Brain (tissue), 1 donor: Measurements from ENCODE around the genes TOMM40L and SDHC.

DNA sequence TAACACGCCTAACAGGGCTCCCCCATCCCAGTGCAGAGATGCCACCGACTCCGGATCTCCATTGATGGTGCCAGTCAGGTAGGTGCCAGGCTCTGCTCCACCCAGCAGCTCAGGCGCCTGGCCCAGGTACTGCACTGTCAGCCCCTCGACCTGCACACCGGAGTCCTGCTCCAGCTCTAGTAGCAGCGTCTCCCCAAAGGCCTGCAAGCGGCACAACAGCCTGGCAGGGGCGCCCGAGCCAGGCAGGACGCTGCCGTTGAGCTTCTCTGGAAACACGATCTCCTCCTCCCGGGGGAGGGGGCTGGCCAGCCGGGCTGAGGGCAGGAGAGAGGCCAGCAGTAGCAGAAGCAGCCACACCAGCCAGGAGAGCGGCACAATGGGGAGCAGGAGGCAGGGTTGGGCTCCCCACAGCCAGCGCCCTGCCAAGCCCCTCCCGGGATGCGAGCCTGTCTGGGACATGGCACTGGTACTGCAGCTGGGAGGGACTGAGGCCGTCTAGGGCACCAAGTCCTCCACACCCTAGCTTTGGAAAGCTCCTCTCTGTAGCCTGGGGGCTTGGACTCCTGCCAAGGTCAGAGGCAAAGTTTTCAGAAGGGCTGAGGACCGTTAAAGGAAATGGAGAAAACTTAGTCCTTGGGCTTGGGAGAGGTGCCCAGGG, 556 bp downstream of the ADAMTS4 start:
- RRBS: 18% methylated on average over 3 of the region's 21 CpGs

GRCh38 chr1:161209762-161210571, 5.1 kb upstream of the FCER1G start:
- RRBS: no CpG with 5 or more reads among the region's 12 CpGs

- RRBS: no CpG with 5 or more reads among the region's 7 CpGs
Observed at GRCh38 chr1:161215752-161216285, 724 bp downstream of the FCER1G start.

GRCh38 chr1:161219017-161219634, 4.0 kb downstream of the FCER1G start:
- RRBS: no CpG with 5 or more reads among the region's 3 CpGs

- RRBS: no CpG with 5 or more reads among the region's 26 CpGs
Observed at GRCh38 chr1:161225828-161226826, at the start of gene TOMM40L. Gene TOMM40L, plus strand, starts transcription at chr1:161226060.

- RRBS: 2% methylated on average over 13 of the region's 59 CpGs
Observed at GRCh38 chr1:161314059-161315428, at the start of gene SDHC. Gene SDHC, plus strand, starts transcription at chr1:161314381.

DNA sequence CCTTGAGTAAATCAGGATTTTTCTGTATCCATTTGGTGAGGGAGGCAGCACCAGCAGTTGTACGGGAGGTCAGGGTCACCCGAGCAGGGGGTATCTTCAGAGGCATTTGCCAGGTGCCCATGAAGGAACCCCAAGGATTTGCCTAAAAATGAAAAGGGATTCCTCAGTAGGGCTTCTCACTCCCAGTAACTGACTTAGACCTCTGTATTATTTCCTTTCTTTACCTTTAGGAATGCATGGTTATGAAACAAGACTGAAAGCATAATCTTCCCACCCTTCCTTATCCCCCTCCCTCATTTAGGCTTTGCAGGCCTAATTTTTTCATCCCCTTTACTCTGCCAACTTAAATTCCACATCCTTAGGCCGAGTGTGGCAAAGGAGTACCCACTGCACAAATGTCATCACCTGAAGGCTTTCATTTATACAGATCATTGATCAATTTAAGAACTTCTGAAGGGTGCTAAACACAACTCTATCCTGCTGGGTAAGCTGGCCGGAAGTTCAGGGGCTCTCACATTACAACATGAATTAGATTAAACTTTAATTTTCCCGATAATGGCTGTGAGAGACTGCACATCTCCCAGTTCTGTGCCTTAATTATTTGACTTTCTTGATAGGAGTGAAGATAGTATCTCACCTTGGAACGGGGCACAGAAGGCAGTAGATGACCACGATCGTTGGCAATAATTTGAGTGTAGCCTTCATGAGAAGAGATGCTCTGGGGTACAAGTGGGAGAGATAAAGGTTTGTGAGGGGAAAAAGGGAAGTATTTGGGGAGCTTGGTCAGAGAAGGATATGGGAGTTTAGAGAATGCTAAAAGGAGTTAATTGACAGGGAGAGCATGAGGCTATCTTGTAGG, 1.9 kb downstream of the CFAP126 start:
- RRBS: no CpG with 5 or more reads among the region's 8 CpGs

GRCh38 chr1:161499674-161500112, 5.6 kb upstream of the FCGR2A start:
- RRBS: no CpG with 5 or more reads among the region's 3 CpGs

- RRBS: no CpG with 5 or more reads among the region's 24 CpGs
Observed at GRCh38 chr1:161611811-161612325, 19.1 kb downstream of the FCGR3B start.

- RRBS: 2% methylated on average over 22 of the region's 86 CpGs
Observed at GRCh38 chr1:161726582-161727375, 5.4 kb downstream of the FCRLB start.

- RRBS: no CpG with 5 or more reads among the region's 3 CpGs
Observed at GRCh38 chr1:161821009-161821211, 54.8 kb downstream of the ATF6 start.

DNA sequence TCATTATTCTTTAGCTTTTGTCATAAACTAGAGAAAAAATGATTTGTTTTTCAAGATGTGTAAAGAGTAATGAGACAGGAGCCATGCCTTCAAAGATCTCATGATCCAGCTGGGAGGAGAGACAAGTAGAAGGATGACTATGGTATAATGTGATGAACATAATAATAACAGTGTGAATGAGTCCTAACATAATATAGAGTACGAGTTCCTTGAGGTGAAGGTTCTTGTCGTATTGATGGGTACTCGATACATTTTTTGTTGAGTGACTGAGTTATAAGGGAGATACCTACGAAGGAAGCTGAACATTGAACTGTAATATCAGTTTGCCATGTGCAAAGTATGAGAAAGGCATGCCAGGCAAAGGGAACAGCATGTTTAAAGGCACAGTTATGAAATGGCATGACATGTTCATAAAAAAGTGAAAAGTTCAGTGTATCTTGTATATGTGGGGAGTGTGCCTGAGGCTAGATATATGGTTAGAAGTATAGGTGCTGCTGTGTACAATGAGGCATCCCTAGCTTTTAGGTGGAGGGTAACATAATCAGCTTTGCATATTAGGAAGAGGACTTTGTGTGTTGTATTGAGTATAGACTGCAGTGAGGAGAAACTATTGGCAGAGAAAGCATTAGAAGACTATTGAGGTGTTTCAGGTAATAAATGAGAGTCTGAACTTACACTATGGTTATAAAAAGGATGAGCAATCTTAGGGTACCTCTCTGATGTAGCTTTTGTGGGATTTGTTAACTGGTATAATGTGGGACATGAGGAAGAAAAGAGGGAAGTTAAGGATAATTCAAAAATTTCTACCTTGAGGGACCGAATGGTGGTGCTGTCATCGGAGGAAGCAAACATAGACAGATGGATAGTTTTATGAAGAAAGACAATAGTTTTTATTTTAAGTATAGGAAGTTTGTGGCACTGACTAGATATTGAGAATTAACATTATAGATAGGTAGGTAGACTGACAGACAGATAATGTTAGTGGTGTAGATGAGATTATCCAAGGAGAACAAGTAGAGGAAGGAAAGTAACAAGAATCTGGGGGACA, 55.4 kb downstream of the ATF6 start:
- RRBS: no CpG with 5 or more reads among the region's 6 CpGs

DNA sequence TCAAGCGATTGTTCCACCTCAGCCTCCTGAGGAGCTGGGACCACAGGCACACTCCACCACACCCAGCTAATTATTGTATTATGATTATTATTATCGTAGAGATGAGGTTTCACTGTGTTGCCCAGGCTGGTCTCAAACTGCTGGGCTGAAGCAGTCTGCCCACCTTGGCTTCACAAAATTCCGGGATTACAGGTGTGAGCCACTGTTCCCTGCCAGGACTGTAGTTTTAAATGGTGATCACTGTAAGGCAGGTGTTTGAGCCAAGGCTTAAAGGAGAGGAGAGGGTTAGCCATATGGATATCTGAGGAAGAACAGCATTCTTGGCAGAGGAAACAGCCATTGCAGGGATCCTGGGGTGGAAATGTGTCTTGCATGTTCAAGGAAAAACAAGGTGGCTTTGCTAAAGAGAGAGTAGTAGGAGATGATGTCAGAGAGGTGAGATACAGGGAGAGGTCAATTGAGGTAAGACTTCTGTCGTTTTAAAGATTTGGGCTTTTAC, 73.4 kb downstream of the ATF6 start:
- RRBS: no CpG with 5 or more reads among the region's 4 CpGs

GRCh38 chr1:161973800-161974560, 49.7 kb downstream of the OLFML2B start:
- RRBS: no CpG with 5 or more reads among the region's 10 CpGs

GRCh38 chr1:161999235-161999617, 24.4 kb downstream of the OLFML2B start:
- RRBS: no CpG with 5 or more reads among the region's 4 CpGs

GRCh38 chr1:162003781-162004381, 19.8 kb downstream of the OLFML2B start:
- RRBS: no CpG with 5 or more reads among the region's 7 CpGs

DNA sequence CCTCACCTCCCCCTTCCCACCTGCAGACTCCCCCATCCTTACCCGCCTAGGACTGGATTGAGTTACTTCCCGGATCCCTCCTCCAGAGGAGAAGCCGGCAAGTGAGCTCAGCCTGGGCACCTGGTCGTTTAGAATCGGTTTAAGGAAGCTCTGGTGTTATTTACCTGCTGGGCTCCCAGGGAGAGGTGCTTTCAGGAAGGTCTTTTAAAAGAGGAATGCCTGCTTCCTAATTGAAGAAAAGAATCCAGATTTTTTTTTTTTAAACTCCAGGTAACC, 946 bp downstream of the NOS1AP start:
- RRBS: no CpG with 5 or more reads among the region's 5 CpGs

- RRBS: no CpG with 5 or more reads among the region's 8 CpGs
Observed at GRCh38 chr1:162070775-162071301, 1.3 kb downstream of the NOS1AP start.

GRCh38 chr1:162196468-162196919, 127.0 kb downstream of the NOS1AP start:
- RRBS: no CpG with 5 or more reads among the region's 4 CpGs

GRCh38 chr1:162229882-162230577, 146.6 kb downstream of the SPATA46 start:
- RRBS: no CpG with 5 or more reads among the region's 3 CpGs